Left ventricle myocardium (tissue), 1 donor: ENCODE results near the genes ELF5 and PAMR1.

DNA sequence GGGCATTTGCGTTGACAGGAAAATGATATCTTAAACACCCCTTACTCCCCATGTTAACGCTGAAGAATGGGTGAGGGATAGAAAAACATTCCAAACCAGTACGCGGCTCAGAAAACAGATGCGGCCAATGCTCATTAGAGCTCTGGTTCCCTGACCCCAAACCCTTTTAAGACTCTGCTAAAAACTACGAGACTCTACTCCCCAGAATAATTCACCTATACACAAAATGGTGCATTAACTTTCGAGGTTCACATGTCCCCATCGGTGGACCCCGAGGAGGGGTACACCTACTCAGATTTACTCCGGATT lies 23.5 kb downstream of the LMO2 start:
- PRO-cap = no peak

- PRO-cap = no peak
Observed at GRCh38 chr11:33877118-33877608, 14.7 kb downstream of the LMO2 start.

GRCh38 chr11:34244069-34244556 lies 113.7 kb downstream of the ABTB2 start:
- PRO-cap = no peak

DNA sequence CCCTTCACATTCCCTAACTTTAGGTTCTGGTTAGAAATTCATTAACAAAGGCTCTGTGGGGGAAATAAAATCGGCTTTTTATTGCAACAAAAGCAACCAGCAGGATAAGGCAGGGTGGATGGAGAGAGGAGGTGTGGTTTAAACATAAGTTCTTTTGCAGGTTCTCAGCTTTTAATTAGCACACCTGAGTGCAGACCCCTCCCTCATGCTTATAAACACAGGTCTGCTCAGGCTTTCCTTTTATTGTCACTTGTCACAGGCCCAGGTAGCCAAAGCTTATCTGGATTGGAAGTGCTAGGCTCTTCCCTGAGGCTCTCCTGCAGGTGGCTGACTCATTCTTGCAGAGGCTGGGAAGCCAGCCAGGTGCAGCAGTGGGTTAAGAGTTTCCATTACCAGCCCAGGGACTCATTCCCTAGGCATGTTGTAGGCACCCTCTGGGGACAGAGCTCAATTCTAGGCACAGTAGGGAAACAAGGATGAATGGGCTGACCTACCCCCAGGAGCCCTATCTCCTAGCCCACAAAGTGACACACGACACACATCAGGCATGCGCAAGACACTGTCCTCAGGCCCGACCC lies 94.4 kb downstream of the ABTB2 start:
- PRO-cap = no peak

DNA sequence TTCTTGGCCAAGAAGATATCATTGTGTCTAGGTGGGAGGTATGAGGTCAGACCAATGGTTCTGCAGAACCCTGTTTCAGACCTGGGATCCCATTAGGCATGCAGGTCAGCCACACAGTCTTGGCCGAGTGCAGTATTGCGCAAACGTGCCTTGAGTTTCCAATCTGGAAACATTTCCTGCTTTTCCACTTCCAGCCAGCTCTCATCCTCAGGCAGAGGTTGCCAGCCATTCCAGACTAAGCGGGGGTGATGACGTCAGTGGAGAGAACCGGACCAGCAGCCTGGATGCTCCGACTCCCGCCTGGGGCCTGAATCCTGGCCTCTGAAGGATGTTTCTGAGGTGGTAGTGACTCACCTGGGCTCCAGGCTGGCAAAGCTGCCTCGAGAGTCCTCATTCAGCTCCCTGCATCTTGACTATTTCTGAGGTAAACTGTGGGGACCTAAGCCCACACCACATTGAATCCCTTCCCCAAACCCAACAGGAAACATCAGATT lies 83.1 kb downstream of the ABTB2 start:
- PRO-cap = no peak

GRCh38 chr11:34313098-34313370 lies 44.8 kb downstream of the ABTB2 start:
- PRO-cap = no peak

- PRO-cap = no peak
Observed at GRCh38 chr11:34404922-34405627, 33.7 kb upstream of the CAT start.

DNA sequence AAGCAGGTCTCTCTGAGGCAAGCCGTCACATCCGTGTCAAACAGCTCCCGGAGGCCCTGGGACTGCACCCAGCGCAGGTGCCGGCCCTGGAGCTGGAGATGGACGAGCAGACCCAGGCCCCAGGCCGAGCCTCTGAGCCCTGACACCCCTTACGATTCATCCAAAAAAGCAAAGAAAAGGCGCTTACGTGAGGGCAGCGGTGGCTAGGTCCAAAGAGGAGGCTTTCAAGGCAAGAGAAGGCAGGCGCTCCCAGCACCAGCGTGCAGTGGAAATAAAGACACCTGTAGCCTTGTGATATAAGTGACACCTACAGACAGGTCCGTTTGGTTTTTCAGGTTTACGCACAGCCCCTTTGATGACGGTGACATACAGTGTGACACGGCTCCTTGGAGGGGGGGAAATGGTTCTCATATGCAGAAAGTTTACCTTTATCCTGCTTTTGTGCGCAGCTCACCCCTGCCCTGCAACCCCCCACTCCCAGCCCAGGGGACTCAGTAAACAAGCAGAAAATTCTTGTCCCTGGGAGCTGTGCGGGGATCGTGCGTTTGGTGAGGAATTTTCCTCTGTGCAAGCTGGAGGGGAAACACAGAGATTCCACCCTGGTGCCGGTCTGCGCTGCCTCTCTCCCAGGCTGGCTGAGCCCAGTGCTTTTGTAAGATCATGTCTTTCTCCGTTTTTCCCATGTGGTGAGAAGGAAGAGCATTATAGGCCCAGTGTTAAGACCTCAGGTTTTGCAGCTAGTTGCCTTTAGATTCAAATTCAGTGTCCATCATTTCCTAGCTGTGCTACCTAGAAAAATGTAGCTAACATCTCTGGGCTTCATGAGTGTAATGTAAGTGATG lies at the start of gene ELF5:
ELF5 (minus strand) TSS at position 305 of the 842 bp plus-strand sequence.
- PRO-cap = no peak

- PRO-cap = no peak
Observed at GRCh38 chr11:34757244-34757629, 136.3 kb downstream of the EHF start.

DNA sequence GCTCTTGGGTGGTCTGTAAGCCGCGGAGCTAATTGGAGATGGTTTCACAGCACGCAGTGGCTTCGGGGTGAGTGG lies 168 bp downstream of the PDHX start:
- PRO-cap = no peak

GRCh38 chr11:35083110-35084412 lies 55.4 kb upstream of the CD44 start:
- PRO-cap = no peak

DNA sequence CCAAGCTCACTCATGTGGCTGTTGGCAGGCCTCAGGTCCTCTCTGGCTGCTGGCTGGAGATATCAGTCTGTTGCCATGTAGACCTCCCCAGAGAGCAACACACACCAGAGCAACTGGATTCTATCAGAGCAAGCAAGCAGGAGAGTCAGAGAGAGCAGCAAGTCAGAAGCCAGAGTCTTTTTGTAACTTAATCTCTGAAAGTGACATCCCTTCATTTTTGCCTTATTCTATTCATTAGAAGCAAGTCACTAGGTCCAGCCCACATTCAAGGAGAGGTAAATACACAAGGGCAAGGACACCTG lies 33.6 kb upstream of the CD44 start:
- PRO-cap = no peak

- PRO-cap = no peak
Observed at GRCh38 chr11:35126339-35127041, 12.5 kb upstream of the CD44 start.

DNA sequence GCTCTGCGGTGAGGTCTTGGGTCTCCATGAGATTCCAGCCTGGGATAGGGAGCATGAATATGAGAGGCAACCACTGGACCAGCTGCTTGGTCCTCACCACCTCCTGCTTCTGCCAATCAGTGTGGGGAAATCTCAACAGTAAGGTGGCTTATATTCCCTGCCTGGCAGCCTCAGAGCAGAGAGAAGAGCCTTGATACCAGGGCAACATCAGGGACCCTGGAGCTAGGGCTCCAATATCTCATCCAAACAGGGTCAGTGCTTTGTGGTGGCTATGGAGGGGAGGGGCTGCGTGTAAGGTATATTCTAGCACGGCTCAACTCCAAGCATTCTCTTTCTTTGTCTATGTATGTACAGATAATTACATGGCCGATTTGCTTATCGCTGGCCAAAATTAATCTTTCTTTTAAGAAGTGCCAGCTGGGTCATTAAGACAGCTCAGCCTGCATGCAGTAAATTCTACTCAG lies 1.0 kb downstream of the CD44 start:
- PRO-cap = no peak

DNA sequence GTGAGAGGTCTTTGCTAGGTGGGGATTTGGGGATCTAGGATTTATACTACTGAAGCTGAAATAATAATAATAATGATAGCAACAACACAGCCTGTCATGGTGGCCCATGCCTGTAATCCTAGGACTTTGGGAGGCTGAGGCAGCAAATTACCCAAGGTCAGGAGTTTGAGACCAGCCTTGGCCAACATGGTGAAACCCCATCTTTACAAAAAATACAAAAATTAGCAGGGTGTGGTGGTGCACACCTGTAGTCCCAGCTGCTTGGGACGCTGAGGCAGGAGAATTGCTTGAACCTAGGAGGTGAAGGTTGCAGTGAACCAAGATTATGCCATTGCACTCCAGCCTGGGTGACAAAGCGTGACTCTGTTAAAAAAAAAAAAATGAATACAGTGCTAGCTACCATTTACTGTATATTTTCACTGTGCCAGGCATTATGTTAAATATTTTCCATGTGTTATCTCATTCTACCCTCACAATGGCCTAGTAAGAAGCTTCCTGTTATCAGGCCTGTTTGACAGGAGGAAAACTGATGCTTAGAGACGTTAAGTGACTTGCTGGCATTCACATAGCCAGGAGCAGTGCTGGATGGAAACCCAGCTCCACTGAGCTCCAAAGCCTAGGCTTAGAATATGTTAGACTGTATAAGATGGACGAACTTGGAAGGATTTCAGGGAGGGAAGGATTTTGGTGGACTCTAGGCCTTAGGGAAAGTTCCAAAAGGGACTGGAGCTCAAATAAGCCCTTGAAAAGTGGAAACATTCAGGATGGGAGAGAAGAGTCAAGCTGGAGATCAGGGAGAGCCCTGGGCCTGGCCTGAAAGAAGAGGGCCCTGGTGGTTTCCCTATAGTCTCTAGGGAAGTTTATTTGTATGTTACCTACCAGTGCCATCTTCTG lies 1.9 kb downstream of the CD44 start:
- PRO-cap = no peak

- PRO-cap = no peak
Observed at GRCh38 chr11:35156150-35156752, 17.3 kb downstream of the CD44 start.

GRCh38 chr11:35160208-35160763 lies 21.3 kb downstream of the CD44 start:
- PRO-cap = no peak

GRCh38 chr11:35206408-35206969 lies 67.5 kb downstream of the CD44 start:
- PRO-cap = no peak

DNA sequence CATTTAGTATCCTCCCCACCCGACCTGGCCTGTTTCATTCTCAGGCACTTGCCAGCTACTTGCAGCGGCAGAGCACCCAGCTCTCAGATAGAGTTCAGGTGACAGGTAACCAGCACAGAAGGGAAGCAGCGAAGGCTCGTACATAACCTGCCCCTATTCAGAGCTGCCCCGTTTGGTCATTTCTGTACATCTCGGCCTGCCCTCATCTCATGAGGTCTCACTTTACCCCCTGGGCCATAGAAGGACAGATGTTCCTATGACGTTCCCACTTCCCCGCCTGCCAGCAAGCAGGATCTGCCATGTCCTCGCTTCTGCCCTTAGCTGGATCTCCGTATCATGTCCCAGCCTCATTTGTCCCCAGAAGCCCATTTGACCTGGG lies 981 bp downstream of the PAMR1 start:
- PRO-cap = no peak

DNA sequence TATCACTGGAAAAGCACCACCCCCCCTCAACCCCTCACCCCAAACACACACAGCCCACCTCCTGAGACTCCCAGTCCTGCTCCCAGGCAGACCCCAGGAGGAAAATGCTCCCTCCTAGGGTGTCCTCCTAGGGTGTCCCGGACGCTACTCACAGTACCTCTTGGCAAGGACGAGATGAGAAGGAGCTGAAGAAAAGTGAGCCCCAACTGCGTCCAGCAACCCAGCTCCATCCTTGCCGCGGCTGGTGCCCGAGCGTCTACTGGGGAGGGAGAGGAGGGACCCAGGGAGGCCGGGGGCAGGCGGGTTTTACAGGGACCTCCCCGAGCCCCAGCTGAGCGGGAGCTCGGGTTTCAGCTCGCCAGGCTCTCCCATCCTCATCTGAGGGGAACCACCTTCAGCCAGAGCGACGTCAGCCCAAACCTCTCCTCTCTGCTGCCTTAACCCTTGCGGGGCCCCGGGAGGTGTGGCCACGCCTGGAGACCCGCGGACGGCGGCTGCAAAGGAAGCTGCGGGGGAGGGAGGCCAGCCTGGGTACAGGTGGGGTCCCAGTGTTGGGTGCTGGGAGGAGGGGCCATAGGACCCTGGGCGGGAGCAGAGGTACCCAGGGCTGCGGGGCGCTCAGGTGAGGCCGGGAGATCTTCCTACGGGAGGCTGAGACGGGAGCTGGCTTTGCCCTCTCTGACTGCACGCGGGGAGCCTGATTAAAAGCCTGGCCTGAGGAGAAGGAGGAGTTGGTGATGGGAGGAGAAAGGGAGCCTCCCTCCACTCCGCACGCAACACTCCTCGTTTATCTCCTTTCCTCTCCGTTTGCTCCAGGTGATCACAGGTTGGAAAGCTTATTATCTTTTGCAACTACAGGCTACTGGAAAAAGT lies at the start of gene PAMR1:
PAMR1 (minus strand) TSS at position 261 of the 873 bp plus-strand sequence.
- PRO-cap = unidirectional peak, minus-strand start at position 261 of the sequence